Transverse colon (tissue), 4 donors: Measurements from ENCODE around the gene SMIM34.

- PRO-cap, result no peak
- RAMPAGE, long total RNA, 4 experiments, result start-site peak on the plus strand in 1 of 4 experiments, at chr21:33767737-33767766 at its widest, 25 reads per replicate
Measured at GRCh38 chr21:33767517-33768036, 125.3 kb downstream of the ITSN1 start.

DNA sequence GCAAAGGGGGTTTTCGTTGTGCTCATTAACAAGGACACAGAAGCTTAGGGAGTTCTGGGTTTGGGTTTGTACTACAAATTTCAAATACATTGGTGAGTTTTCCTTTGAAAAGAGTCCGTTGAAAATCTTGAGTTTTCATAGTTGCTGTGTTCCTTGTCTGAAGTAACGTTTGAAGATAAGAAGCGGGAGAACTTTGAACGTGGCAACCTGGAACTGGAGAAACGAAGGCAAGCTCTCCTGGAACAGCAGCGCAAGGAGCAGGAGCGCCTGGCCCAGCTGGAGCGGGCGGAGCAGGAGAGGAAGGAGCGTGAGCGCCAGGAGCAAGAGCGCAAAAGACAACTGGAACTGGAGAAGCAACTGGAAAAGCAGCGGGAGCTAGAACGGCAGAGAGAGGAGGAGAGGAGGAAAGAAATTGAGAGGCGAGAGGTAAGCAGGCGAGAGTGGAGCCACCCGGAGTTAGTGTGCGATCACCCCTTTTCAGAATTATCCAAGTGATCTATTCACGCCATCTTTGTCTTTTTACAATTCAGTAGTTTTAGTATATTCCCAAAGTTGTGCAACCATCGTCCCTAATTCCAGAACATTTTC lies 129.7 kb downstream of the ITSN1 start:
- PRO-cap, result no peak
- RAMPAGE, long total RNA, 4 experiments, result start-site peak on the plus strand in 2 of 4 experiments, centred at positions 179 to 184 of the sequence, 59 to 67 reads per replicate

GRCh38 chr21:33799155-33800198 lies 116.1 kb downstream of the ATP5PO start:
- PRO-cap, result no peak
- RAMPAGE, long total RNA, 4 experiments, result no peak in any of the 4 experiments

DNA sequence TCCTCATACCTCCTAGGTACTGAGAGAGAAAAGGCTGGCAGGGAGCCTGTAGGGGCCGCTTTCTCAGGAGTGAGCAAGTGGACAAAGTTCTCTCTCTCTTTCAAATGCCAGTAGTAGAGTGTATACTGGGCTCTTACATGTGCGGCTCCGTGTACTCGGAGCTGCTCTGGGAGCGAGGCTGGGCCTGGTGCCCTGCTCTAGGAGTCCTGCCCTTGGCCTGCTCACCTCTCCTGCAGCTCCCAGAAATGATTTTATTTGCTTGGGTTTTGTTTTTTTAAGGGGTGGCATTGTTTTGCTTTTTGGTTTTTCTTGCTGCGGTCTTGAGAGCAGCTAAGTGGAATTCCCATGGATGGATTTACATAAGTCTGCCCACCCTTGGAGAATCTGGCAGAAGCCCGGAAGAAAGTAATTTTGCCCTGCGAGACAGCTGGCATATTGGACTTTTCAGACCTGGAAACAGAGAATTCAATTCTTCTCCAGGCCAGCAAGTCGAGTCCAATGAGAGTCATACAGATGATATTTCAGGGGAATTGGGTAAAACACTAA lies 91.0 kb downstream of the ATP5PO start:
- PRO-cap, result no peak
- RAMPAGE, long total RNA, 4 experiments, result no peak in any of the 4 experiments

DNA sequence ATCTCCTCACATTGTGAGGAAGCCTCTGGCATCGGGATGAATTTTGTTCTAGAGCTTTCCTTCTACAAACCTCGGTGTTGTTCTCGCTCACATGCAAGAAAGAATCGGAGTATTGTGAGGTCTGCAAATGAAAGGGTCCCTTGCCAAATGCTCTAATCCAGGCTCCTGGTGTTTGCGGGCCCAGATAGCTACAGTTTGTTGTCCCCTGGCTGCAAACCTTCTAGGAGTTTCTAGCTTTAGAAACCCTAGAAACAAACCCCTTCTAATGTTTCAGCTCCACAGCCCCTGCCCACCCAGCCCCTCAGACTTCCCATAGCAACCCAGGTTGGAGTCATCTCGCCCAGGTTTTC lies 8.6 kb upstream of the ATP5PO start:
- PRO-cap, result no peak
- RAMPAGE, long total RNA, 4 experiments, result no peak in any of the 4 experiments

DNA sequence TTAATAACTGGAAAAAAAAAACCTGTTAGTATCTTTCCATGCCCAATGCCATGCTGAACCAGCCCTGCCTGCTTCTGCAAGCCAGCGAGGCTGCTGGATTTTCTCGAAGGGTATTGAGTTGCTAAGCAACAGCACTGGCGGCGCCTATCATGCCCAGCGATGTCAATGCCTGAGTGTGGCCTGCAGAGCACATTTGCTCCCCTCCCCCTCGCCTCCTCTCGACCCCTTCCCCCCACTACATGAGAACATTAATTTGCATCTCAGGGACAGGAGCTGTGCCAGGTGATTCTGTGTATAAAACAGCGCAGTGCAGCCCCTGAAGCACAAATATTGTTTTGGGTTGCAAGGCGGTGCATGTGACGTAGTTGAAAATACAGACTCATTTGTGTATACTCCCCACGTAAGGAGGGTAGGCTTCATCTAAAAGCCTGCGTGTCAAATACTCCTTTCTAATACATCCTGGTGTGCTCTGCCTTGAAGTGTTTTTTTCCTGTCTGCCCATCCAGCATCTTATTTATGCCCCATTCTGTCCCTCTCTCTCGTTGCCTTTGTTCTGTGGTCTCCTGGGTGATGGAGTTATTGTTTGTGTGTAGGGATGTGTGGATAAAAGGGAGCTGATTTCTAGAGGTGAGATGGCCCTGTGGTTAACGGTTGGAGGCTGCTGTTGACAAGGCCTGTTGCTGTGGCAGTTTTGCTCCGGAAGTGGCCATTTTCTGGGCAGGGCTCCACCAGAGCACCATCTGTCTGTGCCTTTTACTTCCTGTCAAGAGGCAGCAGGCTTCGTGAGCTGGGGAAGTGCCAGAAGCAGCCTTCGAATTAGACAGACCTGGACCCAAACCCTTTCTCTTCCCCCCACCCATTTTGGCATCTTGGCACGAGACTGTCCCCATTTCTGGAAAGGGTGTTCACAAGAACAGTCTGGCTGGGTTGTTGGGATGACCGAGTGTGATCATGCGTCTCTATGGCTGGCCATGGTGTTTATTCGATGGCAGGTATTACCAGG lies 32.9 kb upstream of the ATP5PO start:
- PRO-cap, result unidirectional peak, plus-strand start at position 783 of the sequence
- RAMPAGE, long total RNA, 4 experiments, result no peak in any of the 4 experiments

DNA sequence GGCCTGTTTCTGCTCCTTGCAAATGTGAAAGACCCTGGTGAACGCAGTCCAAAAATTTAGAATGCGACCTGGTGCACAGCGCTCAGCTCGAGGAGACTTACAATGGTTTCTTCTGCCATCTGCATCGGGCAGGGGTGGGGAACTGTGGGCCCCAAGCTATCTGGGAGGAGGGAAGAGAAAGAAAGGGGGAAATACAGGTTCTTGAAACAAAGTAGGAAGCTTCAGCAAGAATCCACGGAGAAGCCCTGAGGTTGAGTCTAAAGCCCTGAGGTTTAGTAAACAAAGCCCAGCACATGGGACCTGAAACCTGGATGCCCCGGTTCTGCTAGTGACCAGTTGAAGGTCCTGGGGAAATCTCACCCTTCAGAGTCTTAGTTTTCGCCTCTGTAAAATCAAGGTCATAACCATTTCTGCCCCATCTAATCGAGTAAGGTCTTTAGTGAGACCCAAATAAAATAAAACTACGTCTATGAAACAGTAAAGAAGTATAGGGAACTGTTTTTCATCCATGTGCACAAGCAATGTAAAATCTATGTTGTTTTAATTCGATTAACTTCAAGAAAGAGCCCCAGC lies 129.7 kb downstream of the MRPS6 start:
- PRO-cap, result no peak
- RAMPAGE, long total RNA, 4 experiments, result no peak in any of the 4 experiments

DNA sequence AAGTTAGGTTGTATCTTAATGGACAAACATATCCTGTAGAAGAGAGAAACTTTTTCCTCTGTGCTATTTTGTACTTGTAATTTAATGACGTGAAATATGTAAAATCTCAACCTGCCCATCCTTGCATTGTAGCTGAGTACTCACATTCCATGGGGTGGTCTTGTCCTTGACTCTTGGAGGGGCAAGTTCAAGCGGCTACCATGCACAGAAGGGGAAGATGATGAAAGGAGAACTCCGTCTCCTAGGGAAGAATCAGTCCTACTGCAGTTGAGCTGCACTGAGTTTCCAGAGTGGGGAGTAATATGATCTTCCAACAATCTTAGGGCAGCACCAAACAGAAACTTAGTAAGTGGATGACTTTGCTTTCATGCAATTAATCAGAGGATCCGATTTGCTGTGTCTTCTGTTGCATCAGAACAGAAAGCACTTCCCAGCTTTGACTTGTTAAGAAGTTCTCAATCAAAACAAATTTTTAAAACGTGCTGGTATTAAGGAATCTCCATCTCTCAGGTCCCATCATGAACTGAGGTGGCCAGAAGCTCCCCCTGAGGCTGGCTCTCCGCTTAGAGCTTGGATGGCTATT lies at the start of gene SMIM34:
SMIM34 (minus strand) TSS at position 263 of the 583 bp plus-strand sequence.
- PRO-cap, result no peak
- RAMPAGE, long total RNA, 4 experiments, result no peak in any of the 4 experiments

DNA sequence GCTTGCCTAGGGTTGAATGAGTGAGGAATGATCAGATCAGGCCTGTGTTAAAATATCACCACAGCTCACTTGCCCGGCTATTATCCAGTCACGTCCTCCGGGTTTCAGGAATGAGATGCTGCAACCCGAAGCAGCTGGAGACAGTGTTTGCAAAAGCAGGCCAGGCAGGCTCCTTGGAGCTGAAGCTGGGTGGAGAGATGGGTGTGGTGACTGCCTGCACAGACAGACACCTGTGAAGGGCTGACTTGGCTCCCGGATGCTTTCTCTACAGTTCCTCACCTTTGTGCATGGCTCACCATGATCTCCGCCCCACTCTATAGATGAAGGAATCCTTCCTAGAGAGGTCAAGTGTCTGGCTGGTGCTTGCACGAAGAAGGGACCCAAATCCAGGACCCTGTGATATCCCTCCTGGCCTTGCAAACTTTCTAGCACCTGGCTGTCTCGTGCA lies 34.5 kb downstream of the RCAN1 start:
- PRO-cap, result no peak
- RAMPAGE, long total RNA, 4 experiments, result no peak in any of the 4 experiments

DNA sequence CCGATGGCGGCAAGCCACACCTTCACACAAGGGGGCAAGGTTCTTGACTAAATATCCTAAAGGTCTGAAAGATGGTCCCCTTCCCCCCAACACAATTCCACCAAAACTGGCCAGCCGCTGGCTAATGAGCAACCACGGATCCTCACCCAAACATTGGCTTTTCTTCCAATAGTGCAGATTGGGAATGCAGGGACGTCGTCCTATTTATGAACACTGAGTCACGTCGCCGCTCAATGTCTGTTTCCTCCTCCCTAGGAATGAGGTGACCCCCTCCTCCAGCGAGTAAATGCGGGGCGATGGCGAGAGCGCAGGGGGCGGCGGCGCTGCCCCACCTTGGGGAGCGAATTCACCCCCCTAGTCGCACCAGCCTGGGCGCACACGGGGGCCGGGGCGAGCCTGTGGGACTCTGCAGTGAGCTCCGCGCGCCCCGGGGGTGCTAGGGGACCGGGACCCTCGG lies 753 bp downstream of the RCAN1 start:
- PRO-cap, result no peak
- RAMPAGE, long total RNA, 4 experiments, result no peak in any of the 4 experiments

DNA sequence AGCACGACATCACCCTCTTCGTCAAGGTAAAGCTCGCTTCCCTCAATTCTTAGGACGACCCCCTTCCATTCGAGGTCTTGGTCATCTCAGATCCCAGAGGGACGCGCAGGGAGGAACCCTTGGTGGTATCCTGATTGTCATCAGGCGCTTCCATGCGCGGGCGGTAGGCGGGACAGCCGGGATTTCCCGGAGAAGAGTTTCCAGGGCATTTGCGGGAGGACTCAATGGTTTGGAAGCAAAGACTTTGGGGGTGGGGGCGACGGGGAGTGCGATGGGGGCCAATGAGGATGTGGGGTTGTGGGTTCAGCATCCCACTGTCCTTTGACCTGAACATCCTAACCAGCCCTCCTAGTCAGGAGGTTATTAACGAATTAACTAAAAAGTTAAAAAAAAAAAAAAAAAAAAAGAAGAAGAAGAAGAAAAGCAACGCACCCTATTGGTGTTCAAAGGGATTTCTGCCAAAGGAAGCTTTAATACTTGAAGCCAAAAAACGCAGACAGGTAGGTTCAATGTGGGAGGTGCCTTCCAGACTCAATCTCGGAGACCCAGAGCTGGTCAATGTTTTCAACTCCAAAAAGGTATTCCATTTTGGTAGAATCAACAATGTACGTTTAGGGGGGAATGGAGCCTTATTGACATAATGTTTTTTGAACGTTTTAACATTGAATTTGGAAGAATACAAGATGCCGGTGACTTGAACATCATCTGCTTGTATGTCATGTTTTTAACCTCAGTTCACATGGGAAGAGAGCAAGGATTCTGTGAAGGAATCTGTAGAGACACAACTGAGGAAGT lies 2.1 kb downstream of the CLIC6 start:
- PRO-cap, result no peak
- RAMPAGE, long total RNA, 4 experiments, result no peak in any of the 4 experiments

DNA sequence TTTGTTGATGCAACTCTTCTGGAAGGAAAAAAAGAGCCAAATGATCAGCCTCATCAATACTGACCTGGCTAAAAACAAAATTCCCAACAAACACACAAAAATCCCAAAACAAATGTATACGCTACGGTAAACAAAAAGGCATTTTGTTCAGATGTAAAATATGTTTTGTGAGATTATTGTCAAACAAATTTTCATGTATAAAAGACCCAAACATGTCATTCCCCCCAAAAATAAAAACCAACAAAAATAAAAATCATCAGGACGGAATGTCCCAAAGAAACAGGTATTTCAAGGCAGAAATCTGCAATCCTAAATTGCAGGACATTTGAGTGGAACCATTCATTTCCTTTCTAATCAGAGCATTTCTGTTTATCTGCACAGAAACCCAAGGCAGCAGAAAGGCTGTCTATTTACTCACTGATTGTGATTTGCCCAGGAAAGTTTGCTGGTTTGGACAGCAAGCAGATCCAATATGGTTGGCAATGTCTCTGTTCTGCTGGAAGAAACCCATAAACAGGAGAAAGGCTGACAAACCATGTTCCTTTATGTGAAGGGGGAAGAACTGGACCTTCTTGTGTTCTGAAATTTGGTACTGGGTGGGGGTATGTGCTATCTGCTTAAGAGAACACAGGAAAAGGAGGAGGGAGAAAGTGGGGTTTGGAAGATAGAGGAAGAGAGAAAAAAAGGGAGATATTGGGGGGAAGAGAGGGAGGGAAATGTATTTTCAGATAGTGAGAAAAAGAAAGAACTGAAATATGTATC lies 120.0 kb downstream of the CLIC6 start:
- PRO-cap, result no peak
- RAMPAGE, long total RNA, 4 experiments, result no peak in any of the 4 experiments

DNA sequence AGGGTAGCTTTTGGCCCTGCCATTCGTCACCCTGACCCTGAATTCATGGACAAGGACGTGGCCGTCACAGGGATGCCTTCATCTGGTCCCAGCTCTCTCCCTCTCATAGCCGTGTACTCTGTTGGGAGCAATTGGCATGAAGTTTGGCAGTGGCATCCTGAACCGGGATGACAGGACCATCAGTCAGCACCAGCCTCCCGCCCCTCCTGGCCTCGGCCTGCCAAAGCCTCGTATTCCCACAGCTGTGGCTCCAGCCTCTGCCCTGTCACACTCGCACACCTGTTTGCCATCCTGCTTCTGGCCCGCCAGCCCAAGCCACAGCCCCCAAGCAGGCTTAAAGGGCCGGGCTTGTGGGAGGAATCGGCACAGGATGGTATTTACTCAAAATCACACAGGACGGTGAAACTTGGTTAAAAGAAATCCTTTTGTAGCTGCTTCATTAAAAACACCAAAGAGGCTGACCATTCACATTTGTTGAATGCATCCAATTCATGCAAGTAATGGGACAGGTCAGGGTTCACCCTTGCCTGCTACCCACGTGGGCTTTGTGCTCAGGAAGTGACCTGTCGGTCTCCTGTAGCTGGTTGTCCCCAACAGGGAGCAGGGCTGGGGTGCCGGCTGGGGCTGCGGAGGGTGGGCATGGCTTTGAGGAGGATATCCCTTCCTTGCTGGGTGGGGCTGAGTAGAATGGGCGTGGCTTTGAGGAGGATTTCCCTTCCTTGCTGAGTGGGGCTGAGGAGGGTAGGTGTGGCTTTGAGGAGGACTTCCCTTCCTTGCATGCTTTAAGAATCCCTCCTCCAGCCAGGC lies 151.0 kb downstream of the CLIC6 start:
- PRO-cap, result no peak
- RAMPAGE, long total RNA, 4 experiments, result no peak in any of the 4 experiments

DNA sequence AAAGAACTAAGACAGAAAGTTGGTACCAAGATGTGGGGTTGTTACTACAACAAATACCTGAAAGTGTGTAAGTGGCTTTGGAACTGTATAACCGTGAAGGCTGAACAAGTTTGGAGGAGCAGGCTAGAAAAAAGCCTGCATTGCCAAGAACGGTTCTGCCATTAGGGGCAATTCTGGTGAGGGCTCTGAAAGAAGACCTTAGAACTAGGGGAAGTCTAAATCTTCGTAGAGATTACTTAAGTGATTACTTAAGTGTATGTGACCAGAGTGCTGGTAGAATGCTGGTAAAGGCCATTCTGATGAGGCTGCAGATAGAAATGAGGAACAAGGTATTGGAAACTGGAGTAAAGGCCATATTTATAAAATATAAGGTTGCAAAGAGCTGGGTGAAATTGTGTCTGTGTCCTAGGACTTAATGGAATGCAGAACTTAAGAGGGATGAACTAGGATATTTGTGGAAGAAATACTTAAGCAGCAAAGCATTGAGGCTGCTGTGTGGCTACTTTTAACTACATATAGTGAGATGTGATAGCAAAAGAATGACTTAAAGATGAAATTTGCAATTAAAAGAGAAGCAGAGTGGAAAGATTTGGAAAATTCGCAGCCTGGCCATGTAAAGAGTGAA lies 158.1 kb downstream of the CLIC6 start:
- PRO-cap, result no peak
- RAMPAGE, long total RNA, 4 experiments, result no peak in any of the 4 experiments

DNA sequence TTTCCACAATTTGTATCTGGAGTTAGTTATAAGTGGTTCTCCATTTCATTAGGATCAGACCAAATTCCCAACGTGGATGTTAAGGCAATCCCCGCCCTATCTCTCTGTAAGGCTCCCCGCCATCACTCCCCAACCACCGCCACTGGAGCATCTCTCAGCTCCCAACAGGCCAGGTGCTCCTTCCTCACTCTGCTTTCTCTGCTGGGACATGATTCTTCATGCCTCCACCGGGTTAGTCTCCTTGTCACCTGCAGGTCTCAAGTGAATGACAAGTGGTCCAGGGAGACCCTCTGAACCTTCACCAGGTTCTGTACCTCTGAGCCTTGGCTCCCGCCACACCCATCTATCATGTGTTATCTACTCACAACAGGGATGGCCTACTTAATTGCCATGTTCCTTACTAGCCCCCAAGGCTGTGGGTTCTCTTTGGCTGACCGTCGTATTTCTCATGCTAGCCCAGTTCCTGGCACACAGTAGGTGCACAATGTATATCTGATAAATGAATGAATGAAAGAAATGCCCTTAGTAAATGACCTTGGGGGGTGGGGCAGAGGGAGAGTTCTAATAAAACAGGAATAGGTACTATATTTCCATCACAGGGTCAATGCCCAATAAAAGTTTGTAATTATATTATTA lies 180.6 kb downstream of the RUNX1 start:
- PRO-cap, result no peak
- RAMPAGE, long total RNA, 4 experiments, result no peak in any of the 4 experiments

GRCh38 chr21:34872294-34873028 lies 176.6 kb downstream of the RUNX1 start:
- PRO-cap, result no peak
- RAMPAGE, long total RNA, 4 experiments, result no peak in any of the 4 experiments

- PRO-cap, result bidirectional peak, plus-strand start at chr21:34889839, minus-strand start at chr21:34889717; bidirectional peak, plus-strand start at chr21:34890360, minus-strand start at chr21:34890081
- RAMPAGE, long total RNA, 4 experiments, result start-site peak on the minus strand in 1 of 4 experiments, at chr21:34889503-34889760 at its widest, 5 to 8 reads per replicate
Measured at GRCh38 chr21:34889430-34890537, 159.3 kb downstream of the RUNX1 start.

DNA sequence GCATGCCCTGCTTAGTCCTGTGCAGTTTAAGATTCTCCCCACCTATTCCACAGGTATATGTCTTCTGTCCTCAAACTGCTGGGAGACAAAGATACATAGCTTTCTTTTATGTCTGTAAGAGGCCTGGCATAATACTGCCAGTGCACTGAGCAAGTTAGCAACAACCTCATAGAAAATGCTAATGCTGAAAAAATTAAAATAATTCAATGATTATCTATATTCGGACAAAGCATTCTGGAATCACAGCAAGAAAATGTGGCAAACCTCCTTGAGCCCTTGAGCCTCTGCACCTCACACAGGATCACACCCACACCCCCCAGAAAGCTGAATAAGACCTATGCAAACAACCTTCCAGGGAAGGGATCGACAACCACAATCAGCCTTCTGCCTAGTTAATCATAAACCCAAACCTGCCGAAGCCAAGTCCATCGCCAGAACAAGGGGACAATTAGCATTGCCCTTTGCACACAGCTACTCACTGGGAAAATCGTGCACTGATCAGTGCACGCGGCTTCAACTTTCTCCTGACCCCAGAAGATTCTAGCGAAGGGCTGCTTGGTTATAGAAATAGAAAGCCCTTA lies 29.7 kb downstream of the RUNX1 start:
- PRO-cap, result bidirectional peak, plus-strand start at position 478 of the sequence, minus-strand start at position 305 of the sequence
- RAMPAGE, long total RNA, 4 experiments, result no peak in any of the 4 experiments

DNA sequence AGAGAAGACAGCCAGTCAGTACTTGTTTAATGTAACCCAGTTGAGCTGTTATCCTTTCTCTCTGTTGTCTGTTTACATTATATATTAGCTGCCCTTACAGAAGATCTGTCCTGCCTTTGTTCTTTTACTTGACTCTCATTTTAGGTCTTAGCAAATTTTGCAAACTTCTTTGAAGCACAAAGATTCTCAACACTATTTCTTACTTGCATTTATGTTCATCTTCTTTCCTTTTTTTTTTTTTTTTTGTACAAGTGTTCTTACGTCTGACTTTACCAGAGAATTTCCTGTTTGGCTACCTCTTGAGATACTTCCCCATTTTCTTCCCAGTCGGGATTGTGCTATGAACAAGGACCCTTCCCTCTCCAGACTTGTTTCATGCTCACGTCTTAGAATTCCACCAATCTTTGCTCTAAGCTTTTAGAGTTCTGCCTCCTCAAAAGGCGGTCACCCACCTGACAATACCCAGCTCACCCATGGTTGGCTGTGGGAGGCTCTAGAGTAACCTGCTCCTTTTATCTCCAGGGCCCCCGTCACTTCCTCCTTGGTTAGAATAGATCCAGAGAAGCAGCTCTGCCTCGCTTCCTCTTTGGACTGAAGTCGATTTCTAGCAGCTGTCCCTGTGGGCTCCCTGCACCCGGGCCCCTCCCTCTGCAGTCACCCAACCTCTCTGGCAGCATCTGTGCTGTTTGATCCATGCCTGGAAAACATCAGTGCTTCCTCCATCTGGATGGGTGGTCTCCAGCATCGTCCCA lies 53.8 kb upstream of the RUNX1 start:
- PRO-cap, result unidirectional peak, minus-strand start at position 593 of the sequence
- RAMPAGE, long total RNA, 4 experiments, result no peak in any of the 4 experiments

- PRO-cap, result unidirectional peak, minus-strand start at chr21:35211892
- RAMPAGE, long total RNA, 4 experiments, result no peak in any of the 4 experiments
Measured at GRCh38 chr21:35211636-35212040, 162.5 kb upstream of the RUNX1 start.